ENCODE data around the gene ADH1C.

DNA sequence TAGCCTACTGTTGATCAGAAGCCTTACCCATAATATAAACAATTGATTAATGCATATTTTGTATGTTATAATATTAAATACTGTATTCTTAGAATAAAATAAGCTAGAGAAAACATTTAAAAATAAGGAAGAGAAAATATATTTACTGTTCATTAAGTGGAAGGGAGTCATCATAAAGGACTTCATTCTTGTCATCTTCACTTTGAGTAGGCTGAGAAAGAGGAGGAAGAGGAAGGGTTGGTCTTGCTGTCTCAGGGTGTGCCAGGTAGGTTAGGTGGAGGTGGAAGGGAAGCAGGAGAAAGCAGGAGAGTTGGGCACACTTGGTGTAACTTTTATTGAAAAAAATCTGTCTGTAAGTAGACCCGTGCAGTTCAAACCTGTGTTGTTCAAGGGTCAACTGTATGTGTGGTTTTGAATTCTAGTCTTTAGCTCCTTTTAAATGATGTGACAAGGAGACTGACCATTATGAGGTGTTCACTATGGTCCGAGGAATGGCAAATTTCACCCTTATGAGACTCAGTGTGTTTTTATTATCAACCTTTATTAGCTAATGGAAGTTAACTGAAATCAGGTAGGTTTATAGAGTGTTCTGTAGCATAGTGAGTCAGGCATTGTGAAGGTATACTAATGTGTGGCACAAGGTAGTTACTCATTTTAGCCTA lies 11.7 kb downstream of the PDLIM5 start:
- RRBS: no CpG with 5 or more reads among the region's 2 CpGs

DNA sequence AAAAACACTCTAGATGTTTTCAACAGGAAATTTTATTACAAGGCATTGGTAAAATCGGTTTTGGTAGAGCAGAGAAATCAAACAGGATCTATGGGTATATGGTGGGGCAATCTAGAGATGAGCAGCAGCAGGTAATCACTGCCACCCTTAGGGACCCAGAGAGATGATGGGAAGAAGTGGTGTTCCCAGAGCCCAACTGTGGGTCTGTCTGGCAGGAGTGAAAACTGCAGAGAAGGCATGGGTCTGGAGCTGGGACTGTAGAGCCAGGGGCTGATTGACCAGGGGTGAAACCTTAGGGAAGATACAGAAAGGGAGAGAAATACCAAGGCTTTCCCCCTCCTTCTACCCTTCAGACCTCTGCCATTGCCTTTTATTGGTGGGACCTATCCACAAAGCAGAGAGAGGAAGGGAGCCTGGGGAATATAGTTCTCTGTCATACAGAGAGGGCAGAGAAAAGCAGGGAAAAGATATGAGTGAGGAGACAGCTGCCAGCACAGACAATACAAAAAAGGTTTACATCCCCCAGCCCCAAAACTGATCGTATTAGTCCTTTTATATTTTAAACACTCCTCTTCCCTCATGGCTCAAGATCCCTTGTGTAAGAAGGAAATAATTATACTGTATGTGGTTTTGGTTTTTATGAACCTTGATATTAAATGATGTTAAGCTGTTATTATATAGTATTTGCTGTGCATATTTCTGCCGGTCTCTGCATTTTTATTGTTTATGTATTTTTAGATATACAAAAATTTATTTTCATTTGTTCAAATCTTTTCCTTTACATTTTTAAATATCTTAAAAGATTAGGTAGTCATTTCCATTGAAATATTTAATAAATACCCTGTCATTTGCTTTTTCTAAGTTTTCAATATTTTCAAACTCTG lies 28.8 kb downstream of the PDLIM5 start:
- RRBS: no CpG with 5 or more reads among the region's 3 CpGs

DNA sequence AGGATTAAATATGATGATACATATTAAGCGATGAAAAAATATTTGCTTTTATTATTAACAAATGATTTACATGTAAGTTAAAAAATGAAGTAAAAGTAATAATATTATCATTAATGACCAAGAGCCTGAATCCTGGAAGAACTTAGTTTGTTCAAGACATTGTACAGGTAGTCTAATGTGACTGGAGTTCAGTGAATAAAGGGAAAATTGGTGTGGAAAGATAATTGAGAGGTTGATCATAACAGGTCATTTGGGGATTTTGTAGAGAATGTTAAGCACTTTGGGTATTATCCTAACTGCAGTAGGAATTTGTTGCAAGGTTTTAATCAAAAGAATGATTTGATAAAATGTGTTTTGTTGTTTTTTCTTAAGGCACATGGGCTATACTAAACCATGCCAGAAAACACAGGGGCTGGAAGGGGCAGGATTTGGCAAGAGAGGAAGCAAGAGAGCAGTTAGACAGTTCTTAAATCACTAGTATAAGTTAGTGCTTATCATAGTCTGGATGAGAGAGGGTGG lies 151.2 kb downstream of the PDLIM5 start:
- RRBS: no CpG with 5 or more reads among the region's 1 CpG

GRCh38 chr4:95548275-95548604 lies 533 bp downstream of the UNC5C start:
- RRBS: no CpG with 5 or more reads among the region's 20 CpGs

DNA sequence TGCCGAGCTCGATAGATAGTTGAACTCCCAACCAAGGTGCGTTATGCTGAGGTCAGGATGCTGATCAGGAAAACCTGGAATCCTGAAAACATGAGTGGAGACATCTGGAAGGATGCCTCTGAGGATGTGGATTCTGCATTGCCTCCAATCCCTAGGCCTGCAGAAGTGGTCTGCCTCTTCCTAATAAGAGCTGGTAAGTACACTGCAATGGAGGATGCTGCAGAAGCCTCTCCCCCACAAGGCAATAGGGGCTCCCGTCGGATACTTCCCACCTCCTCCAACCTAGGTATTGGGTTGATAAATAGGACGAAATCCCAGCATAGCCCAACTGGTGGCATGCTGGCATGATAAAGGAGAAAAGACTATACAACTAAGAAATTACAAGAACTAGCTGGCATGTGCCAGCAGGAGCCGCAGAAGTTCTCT lies 114.1 kb downstream of the PDHA2 start:
- RRBS: no CpG with 5 or more reads among the region's 7 CpGs

DNA sequence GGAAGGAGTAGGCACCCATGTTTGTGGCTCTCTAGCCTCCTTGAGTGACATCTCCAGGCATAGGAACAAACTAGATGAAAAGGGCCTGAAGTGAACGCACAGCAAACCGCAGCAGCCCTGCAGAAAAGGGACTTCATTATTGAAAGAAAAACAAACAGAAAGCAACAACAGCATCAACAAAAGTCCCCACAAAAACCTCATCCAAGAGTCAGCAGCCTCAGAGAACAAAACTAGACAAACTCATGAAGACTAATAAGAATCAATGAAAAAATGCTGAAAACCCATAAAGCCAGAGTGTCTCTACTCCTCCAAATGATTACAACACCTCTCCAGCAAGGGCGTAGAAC lies 805.7 kb downstream of the STPG2 start:
- RRBS: no CpG with 5 or more reads among the region's 3 CpGs

GRCh38 chr4:97590122-97590569 lies 553.1 kb downstream of the STPG2 start:
- RRBS: no CpG with 5 or more reads among the region's 4 CpGs

DNA sequence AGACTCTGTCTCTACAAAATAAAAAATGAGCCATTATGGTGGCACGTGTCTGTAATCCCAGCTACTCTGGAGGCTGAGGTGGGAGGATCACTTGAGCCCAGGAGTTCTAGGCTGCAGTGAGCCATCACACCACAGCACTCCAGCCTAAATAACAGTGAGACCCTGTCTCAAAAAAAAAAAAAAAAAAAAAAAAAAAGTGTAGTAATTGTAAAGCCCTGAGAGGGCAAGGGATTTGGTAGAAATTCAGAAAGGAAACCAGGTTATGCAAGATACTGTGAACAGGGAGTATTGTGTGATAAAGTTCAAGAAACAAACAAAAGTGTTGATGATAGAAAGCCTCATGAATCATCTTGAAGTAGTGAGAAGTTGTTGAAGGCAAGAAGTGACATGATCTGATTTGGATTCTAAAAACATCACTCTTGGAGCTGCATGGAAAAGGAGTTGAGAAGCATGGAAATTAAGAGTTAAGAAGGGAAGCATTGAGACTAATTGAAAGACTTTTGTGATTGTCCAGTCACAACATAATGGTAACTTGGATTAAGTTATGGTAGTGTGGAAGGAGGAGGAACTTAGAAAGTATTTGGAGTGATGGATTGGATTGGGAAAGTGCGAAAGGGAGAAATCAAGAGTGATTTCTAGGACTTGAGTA lies 102.2 kb downstream of the RAP1GDS1 start:
- RRBS: no CpG with 5 or more reads among the region's 2 CpGs

- RRBS: no CpG with 5 or more reads among the region's 7 CpGs
These were observed 185.4 kb downstream of the RAP1GDS1 start for GRCh38 chr4:98446399-98447142.

- RRBS: no CpG with 5 or more reads among the region's 5 CpGs
These were observed 5.4 kb downstream of the TSPAN5 start for GRCh38 chr4:98652918-98653461.

DNA sequence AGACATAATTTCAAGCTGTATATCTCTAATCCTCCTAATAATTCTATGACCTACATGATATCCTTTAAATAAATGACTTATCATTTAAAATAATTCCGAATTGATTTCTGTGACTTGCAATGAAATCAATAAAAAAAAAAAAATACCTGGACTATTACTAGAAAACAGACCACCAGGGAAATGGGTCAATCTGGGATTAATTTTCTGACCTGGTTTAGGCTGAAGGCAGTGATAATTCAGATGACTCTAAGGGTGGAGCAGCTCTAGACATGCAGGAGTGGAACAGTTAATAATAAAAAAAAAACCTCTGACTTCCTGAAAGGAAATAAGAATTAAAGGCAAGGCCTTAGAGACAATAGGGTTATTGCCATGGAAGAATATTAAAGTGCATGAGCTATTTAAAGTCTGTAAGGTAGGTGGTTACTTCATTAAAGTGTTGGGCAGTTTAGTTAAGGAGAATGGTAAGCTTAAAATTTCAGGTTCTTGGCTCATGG lies 14.5 kb upstream of the ADH5 start:
- RRBS: no CpG with 5 or more reads among the region's 1 CpG

GRCh38 chr4:99139533-99140141 lies 4.5 kb downstream of the ADH4 start:
- RRBS: no CpG with 5 or more reads among the region's 4 CpGs

GRCh38 chr4:99154610-99155123 lies 10.6 kb upstream of the ADH4 start:
- RRBS: no CpG with 5 or more reads among the region's 3 CpGs

- RRBS: no CpG with 5 or more reads among the region's 11 CpGs
These were observed at the start of gene ADH1C for GRCh38 chr4:99352622-99353600. TSS of gene ADH1C (minus strand) at chr4:99352746.

DNA sequence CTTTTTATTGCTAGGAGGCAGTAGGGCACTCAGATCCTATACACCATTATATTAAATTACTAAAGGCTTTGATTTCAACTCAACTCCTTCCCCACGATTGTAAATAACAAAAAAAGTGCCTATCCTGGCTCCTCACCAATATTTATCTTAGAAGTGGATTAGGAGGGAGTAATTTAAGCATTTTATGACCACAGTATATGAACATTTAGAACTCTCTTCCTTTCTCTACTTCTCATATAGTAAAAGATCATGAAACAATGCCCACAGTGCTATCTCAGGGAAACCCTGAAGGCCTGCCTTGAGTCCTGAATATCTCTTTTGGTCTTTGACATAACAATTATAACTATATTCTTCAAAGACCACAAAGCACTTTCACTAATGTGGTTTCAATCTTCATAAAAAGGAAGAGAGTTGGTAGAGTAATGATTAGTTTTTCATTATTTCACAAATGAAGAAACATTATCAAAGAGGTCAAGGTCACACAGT lies 29.1 kb upstream of the ADH1C start:
- RRBS: no CpG with 5 or more reads among the region's 1 CpG

GRCh38 chr4:99652512-99653187 lies 5.0 kb downstream of the C4orf54 start:
- RRBS: 63% methylated on average over 16 of the region's 33 CpGs

DNA sequence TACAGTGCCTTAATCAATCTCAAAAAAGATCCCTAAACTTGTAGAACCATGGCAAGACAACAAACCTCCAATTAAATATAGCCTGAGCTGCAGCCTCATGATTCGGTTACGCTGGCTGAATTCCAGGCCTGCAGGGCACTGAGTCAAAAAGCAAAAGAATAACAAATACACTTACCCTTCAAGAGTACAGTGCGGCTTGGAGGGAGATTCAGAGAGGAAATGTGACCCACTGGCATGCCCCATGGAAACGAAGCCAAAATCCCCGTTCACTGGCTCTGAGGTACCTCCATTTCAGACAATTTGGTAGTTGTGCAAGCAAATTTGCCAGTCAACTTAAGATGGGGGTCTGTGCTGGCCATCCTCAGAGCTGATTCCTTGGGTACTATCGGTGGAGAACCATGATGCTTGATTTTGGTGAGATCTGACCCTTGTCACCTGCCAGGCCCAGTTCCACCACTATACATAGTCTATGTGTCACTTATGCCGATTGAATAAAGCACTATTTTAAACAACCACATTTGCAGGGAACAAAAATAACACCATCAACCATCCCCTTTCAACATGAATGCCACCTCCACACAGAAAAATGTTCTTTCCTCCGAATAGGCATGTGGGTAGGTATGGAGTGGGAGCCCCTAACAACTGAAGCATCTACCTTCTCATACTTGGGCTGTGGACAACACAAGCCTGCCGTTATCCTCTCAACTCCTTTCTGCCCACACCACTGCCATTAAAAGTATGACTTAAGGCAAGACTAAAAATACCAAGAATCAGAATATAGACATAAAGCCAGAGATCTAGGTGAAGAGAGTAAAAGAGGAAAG lies 2.1 kb downstream of the C4orf54 start:
- RRBS: no CpG with 5 or more reads among the region's 9 CpGs

- RRBS: no CpG with 5 or more reads among the region's 2 CpGs
These were observed 72.0 kb upstream of the H2AZ1 start for GRCh38 chr4:100022077-100022416.

DNA sequence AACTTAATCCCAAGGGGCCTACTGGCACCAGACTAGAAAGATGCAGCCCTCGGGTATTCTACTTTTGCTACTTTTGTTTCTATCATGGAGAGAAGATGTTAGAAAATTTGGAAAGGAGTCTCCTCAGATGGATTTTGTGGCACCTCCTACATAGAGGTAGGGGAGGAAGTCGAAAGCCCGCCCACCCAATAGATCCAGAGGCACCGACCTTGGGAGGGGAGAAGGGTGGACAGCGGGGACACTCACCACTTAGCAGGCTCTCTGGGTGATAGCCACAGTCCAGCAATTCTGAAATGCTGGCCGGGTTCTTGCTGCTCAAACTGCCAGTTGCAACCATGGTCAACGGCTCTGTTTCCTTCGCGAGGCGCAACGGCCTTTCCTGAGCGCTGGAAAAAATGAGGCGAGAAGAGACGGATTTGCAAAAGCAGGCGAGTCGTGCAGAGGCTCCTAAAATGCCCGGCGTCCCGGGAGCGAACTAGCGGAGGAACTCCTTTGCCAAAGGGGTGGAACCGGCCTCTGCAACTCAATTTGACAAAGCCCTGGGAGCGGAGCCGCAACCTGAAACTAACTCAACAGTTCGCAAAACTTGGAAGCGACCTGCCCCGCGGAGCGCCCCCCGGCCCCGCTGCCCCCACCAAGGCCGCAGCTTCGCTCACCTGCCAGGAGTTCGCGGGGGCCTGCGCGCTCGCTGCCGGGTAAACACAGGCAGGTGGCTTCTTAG lies 461 bp downstream of the DDIT4L start:
- RRBS: 2% methylated on average over 15 of the region's 39 CpGs

Data from AG10803 (cell line).